ENCODE data around the genes MED23 and CTAGE9.

- PRO-cap = no peak
- RAMPAGE, long total RNA = no peak
These were observed 29.2 kb downstream of the PTPRK start for GRCh38 chr6:128491170-128491671.

DNA sequence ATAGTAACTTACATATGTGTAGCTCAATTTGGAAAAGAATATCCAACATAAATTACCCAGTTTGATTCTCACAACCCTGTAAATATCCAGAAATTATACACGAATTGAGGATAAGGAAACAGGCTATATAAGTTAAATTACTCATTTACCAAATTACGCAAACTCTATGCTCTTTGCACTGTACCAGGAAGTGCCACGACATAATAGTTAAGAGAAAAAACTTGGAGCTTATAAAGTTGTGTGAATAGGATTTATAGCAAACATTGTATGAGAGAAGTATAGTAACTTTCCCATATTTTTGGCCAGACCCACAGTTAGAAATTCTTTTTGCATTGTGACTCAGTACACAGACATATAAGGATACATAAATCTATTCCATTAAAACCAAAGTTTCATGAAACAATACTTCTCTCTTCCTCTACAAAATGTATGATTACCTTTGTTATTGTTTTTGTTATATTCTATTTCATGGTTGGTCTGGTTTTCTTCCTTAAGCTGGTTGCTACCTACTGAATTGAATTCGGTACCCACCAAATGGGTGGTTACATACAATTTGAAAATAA, 20.9 kb downstream of the PTPRK start:
- PRO-cap = no peak
- RAMPAGE, long total RNA = no peak

DNA sequence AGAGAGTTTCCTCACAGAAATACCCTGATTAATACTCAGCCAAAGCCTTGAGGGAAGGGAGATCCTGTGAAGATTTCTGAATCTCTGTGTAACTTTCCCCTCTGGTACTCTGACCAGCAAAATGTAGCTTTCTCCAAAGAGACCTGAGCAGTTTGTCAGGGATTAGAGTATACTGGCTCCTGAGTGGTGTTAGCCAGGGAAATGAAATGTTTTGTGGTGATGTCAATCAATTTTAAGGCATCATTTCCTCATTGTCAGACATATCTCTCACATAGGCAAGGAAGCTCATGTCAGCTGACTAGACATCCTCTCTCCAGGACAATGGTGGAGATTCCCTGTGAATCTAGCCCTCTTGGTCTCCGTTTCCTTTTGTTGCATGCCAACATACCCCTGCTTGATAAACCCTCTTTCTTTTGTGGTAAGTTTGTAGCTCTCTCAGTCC, 135.5 kb upstream of the PTPRK start:
- PRO-cap = no peak
- RAMPAGE, long total RNA = no peak

DNA sequence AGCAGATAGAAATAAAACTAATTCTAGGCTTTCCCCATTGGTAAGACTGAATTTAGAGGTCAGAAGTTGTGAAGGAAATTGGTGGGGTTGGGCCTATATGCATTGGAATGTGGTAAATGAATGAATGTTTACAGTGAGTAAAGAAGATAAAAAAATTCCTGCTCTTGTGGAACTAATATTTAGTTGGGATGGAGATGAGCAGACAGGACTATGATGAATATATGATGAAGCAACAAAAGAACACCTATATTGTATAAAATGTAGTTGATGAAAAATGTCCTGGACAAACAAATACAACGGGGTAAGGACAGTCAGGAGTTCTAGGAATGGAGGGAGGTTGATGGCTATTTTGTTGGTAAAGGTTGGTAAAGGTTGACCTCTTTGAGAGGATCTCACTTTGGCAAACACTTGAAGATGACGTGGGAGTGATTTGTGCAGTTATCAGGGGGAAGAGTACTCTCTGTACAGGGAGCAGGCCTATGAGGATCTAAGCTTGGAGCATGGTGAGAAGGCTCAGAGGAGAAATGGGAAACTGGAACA, 5.3 kb downstream of the LAMA2 start:
- PRO-cap = no peak
- RAMPAGE, long total RNA = no peak

GRCh38 chr6:129133741-129134341, 250.9 kb downstream of the LAMA2 start:
- PRO-cap = bidirectional peak, plus-strand start at chr6:129134184, minus-strand start at chr6:129133932
- RAMPAGE, long total RNA = no peak

DNA sequence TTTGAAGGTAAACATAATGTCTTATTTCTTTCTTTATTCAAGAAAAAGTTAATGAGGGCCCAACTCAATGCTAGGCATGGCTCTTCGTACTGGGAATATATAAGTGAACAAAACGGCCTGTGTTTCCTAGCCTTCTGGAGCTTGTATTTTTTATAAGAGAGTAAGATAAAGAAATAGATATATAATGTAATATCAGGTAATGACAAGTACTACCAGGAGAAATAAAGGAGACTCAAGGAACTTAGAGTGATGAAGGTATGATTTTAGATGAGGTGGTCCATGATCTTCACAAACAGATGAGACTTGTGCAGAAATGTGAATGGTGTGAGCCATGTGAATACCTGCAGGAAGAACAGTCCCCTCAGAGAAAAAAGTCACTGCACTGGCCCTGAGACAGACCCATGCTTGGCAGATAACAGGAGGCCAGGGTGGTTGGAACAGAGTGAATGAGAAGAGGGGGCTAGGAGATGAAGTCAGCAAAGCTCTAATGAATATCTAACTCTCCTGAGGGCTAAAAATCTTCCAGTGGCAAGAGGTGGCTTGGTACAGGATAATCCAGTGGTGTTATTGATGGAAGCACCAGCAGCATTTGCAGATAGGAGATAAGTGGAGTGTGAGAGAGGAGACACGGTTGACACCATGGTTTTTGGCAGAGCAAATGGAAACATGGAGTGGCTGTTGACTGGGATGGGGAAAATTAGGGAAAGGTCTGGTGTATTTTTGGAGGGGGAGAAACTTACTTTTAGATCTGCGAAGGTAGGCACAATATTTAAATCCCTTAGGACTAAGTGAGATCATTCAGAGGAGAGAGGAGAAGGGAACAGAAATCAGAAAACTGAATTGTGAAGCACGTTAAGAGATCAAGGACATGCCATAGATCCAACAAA, 363.1 kb downstream of the ARHGAP18 start:
- PRO-cap = no peak
- RAMPAGE, long total RNA = no peak

DNA sequence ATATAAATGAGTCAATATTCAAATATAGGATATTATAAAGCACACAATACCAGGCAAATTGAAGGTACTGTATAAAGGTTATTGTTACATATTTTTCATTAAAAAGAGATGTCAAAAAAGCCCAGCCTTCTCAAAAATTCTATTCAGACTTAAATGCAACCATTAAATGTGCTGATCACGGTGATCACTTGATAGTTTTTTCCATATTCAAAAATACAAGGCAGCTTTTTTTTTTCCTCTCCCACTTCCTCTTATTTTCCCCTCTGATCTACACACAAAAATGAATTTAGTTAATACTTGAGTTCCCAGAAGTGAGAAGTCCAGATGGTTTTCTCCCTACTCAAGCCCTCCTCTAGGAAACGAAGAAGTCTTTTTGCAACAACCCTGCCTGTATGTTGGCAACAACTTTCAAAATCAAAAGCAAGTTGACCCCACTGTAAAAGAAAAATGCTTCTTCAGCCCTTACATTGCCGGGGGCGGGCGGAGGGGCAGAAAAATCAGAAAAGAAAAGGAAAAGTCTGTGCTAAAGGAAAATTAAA, 24.4 kb downstream of the ARHGAP18 start:
- PRO-cap = no peak
- RAMPAGE, long total RNA = no peak

DNA sequence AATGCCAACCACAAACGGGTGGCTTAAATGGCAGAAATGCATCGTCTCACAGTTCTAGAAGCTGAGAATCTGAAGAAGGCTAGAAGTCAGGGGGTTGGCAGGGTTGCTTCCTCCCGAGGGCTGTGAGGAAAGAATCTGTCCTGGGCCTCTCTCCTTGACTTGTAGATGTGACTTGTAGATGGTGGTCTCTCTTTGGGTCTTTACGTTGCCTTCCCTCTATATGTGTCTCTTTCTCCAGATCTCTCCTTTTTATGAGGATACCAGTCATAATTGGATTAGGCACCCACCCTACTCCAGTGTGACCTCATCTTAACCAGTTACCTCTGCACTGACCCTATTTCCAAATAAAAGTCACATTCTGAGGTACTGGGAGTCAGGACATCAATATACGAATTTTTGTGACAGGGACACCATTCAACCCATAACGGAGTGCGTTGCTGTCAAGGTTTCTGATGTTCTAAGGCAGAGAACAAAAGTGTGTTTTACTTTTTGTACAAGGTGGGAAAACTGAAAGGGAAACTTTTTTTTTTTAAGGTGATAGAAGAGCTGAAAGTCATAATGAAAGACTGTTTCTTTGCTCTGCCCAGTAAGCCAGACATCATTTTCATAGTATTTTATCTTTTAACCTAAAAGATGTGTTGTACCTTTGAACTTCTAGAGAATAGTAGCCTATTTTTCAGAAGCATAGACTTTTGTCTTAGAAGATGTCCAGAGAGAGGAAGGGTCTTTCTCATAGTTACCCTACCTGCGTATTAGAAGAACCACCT, 84.3 kb downstream of the SAMD3 start:
- PRO-cap = no peak
- RAMPAGE, long total RNA = no peak

DNA sequence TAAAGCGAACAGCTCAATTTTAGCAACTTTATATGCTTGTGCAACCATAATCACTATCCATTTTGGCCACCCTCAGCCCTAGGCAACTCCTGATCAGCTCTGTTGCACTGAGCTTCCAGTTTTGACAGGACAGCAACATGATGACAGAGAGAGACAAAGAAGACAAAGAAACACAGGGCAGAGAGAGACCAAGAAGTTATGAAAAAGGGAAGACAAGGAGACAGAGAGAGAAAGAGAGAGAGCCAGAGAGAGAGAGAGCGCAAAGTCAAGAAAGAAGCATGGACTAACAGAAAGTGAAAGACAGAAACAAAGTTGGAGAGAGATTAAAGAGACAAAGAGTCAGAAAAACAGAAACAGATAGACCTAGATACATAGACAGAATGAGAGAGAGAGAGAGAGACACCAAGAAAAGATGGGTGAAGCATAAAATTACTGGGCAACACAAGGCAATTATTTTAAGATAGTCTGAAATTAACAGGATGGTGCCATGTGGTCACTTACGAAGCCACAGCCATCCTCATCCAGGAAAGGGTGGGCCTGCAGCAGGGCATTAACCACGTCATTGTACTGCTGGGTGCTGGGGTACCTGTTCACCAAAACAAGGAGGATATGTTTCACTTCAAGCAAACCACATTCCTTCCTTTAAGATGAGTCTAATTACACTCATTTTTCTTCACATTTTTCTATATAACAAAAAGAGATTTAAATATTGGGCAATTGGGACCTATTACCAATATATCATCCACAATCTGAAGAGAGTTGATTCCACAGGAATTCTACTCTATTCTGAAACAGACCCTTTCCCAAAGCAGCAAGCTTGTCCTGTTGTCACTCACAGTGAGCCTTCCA, 38.9 kb downstream of the SAMD3 start:
- PRO-cap = no peak
- RAMPAGE, long total RNA = no peak

DNA sequence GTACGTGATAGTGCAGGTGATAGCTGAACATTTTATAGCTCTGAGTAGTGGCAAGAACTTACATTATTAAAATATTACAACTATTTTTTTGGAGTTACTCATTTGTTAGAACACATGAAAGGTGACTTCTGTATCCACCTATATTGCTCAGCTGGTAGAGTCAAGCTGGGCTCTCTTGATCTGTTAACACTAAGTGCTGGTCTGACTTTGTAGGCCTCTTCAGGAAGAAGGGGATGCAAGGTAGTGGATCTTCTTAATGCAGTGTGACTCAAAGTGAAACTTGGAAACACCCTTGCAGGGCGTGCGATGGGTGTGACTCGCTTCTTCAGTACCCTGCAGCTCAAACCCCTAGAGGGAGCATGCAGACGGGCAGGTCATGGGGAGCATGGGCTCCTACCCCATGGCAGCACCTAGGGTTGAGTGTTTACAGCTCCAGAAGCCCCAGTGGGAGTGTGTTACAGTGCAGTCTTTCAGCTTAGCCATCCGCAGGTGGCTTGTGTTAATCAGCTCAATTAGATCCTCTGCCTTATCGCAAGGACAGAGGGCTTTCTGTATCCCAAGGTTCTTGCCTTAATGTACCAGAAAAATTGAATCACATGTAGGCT, 734 bp upstream of the SAMD3 start:
- PRO-cap = no peak
- RAMPAGE, long total RNA = no peak

DNA sequence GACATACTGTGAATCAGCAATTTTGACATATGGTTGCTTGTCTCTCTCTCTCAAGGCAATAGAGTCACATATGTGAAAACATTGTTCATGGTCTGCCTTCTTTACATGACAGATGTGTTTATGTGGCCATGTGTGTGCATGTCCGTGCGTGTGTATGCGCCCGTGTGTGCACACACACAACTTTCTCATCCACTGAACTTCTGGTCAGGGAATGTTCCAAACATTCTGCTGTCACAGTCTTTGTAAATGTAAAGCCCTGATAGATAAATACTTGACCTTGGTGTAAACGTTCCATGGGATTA, 647 bp downstream of the SMLR1 start:
- PRO-cap = no peak
- RAMPAGE, long total RNA = no peak

GRCh38 chr6:130834614-130835135, 7.5 kb downstream of the SMLR1 start:
- PRO-cap = no peak
- RAMPAGE, long total RNA = no peak

- PRO-cap = no peak
- RAMPAGE, long total RNA = no peak
These were observed 123.8 kb downstream of the AKAP7 start for GRCh38 chr6:131259164-131259456.

GRCh38 chr6:131281325-131282239, 146.3 kb downstream of the AKAP7 start:
- PRO-cap = no peak
- RAMPAGE, long total RNA = no peak

- PRO-cap = no peak
- RAMPAGE, long total RNA = no peak
These were observed 129.3 kb upstream of the ARG1 start for GRCh38 chr6:131443688-131444143.

DNA sequence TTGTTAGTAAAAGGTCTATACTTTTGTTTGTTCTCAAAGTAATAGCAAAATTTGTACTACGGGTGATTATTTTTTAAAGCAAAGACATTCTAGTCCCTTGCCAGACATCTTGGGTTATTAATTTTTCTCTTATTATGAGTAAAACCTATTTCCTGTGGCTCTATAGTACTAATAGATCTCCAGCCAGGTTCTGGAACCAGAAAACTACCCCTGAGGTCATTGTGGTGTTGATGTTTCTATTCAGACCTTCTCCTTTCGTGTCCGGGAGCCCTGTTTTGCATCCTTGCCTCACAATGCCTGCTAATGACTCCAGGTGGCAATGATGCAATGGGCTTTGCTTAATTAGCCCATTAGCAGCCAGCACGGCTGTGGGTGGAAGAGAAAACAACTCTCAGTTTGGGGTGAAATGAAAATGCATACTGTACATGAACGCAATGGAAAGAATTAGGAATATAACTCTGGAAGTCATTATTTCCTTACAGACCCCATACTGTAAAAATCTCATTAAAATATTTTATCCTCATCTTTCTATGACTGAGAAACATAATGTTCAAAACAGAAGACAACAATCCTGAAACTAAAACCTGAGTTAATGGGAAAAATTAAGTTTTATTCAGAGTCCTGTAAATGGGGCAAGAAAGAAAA, 62.9 kb upstream of the ARG1 start:
- PRO-cap = no peak
- RAMPAGE, long total RNA = no peak

DNA sequence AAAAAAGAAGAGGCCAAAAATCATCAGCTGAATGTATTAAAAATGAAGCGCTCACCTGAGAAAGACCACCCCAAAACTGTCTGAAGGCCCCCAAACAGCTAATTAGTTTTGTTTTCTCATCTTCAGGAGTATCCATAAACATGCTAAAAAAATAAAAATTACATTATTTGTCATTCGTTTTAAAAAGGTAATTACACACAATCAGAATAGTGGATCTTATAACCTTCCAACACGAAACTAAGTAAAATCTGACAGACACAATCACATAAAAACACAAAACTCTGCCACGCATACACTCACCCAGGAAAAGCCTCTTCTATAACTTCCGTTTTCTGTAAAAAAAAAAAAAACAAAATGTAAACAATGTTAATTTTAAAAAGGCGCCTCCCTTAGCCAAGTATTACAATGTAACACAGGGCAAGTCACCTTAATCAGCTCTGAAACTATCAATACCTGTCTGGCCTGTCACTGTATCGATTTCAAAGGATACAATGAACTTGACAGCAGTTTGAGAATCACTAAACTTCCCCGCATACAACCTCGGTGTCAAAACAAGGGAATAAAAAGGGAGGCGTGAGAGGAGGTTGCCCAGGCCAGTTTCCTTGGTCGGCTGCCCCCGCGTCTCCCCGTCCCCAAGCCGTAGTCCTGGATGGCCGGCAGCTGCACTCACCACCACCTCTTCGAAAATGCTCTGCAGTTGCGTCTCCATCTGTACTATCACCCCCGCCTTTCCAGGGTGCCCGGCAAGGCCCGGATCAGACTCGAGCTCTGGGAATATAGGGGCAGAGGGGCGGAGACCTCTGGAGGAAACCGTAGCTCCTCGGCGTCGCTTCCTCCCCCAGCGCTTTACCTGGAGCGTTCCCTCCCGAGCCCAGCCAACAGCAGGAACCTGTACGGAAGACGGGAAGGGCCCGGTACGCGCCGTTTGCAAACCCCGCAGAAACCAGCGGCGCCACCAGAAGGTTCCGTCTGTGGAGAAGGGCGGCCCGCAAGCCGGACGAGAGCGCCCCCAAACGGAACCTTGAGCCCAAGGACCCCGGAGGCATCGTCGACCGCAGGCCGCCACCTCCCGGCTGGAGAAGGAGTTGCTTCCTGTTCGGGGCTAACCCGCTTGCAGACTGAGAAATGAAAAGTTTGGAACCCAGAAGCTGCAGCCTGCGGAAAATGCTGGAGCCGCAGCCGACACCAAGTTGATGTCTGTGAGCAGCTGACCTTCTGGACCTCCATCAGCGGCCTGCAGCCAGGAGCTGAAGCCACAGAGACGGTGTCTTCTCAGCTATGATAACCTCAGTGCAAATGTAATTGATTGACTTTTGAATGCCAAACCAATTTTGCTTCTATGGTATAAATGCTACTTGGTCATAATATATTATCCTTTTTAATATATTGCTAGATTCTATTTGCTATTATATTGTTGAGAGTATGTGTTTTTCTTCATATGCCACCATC, at the start of gene MED23:
MED23 (minus strand) TSS at position 902 of the 1,449 bp plus-strand sequence.
- PRO-cap = bidirectional peak, plus-strand start at position 1,018 of the sequence, minus-strand start at position 891 of the sequence
- RAMPAGE, long total RNA = start-site peak on the minus strand centred at position 816 of the sequence, 129 bp wide, 602 reads; start-site peak on the plus strand centred at position 1,098 of the sequence, 53 bp wide, 9 reads

DNA sequence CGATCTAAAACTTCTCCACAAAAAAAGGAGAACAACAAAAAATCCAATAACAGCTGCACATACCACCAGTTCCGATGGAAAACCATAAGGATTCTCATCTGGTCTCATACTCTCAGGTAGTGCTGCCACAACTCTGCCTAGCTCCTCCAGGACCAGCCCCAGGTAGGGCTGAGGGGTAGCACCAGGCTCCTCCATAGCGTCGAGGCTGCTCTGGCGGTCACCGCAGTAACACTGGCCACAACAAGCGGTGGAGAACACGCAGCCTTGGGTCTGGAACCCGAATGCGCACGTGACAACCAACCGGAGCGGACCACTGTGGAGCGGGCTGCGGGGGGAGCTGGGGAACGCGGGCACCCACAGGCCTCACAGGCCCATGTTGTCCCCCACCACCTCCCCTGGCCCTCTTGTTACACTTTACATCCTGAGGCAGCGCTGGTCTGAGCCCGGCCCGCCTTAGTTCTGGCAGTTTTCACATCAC, at the start of gene CTAGE9:
CTAGE9 (minus strand) TSS at position 195 of the 478 bp plus-strand sequence.
- PRO-cap = no peak
- RAMPAGE, long total RNA = no peak

DNA sequence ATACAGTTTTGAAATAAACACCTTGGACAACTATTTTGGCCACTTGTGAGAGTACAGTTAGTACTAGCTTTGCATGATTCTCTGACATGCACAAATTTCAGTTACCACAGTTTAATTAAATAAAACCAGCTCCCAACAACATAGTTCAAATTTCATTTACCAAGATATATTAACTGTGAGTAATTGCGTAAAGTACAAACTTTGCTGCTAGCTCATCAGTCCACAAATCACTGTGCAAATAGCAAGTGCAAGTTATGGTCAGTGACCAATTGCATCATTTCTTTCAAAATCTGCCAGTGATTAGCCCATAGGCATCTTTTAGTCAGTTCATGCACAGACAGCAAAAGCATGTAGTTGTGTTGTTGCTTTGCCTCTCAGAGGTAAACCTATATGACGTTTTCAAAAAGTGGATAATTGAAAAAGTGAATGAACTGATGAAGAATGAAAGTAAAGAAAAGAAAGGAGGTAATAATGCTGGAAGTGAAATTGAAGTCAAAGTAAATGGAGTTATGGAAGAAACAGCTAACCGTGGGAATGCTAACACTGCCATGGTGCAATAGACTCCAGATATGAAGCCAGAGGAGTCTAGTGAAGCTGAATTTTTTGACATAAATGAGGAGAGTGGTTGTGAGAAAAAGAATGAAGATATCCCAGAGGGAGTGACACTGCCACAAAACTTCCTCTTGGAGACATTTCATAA, 36.5 kb downstream of the ENPP1 start:
- PRO-cap = no peak
- RAMPAGE, long total RNA = no peak

GRCh38 chr6:131950751-131951019, 487 bp downstream of the CCN2 start:
- PRO-cap = bidirectional peak, plus-strand start at chr6:131950974, minus-strand start at chr6:131950979
- RAMPAGE, long total RNA = no peak

Measured in vagina (tissue), 1 donor.